Transverse colon (tissue), 4 donors: ENCODE measurements around a stretch of chr10.

DNA sequence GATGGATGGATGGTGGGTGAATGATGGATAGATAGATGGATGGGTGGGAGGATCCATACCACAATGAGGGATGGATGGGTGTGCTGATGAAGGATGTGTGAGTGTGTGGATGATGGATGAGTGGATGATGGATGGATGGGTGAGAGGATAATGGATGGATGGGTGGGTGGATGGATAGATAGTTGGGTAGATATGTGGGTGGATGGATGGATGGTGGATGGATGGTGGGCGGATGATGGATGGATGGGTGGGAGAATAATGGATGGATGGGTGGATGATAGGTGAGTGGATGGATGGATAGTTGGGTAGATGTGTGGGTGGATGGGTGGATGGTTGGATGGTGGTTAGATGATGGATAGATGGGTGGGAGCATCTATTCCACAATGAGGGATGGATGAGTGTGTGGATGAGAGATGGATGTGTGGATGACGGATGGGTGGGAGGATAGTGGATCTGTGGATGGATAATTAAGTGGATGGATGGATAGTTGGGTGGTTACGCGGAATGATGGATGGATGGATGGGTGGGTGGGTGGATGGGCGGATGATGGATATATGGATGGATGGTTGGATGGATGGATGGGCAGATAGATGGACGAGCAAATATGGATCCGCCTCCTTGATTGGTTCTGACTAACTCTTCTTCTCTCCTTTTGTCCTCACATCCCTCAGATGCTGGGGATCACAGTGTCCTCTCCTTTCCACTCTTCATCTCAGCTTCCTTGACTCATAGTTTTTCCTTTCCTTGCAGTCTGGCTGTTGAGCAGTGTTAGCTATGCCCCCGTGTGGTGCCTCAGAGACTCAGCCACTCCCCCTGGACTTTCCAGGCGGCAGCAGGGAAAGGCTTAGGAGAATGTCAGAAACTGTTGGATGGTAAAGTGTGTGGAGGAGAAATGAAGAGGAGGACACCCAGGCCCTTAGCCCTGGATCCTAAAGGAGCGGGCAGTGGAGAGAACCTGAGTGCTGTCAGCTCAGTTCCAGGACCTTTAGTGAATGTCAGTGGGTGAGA is 267.2 kb downstream of the CELF2 start:
- PRO-cap, result no peak
- RAMPAGE, long total RNA, 4 experiments, result no peak in any of the 4 experiments

- PRO-cap, result no peak
- RAMPAGE, long total RNA, 4 experiments, result no peak in any of the 4 experiments
These were observed 291.8 kb downstream of the USP6NL start for GRCh38 chr10:11319664-11320061.

DNA sequence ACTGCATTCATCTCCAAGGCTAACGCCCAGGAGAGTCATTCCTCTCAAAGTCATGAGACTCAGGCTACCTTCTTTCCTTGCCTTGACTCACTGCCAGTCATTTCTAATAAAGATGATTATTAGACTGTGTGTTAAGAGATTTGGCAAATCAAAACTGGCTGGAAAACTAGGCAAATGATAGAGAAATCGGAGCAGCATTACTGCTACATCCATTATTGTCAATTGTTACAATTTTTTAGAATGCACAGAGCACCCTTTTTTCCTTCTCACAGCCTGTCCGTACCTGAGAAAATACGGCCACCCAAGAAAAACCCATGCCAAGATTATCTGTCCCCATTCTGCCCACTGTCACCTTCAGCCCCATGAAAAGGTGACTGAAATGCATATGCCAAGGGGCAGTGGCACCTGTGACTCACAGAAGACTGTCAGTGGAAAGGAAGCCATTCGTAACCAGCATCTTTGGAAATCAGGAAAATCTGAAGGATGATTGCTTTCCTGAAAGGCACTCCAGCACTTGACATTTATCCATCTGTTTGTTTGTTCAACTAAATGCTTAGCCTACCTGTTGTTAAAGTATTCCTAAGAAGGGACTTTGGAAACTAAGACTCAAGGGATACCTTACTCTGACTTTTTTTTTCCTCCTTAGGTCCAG is 286.1 kb downstream of the USP6NL start:
- PRO-cap, result no peak
- RAMPAGE, long total RNA, 4 experiments, result no peak in any of the 4 experiments

DNA sequence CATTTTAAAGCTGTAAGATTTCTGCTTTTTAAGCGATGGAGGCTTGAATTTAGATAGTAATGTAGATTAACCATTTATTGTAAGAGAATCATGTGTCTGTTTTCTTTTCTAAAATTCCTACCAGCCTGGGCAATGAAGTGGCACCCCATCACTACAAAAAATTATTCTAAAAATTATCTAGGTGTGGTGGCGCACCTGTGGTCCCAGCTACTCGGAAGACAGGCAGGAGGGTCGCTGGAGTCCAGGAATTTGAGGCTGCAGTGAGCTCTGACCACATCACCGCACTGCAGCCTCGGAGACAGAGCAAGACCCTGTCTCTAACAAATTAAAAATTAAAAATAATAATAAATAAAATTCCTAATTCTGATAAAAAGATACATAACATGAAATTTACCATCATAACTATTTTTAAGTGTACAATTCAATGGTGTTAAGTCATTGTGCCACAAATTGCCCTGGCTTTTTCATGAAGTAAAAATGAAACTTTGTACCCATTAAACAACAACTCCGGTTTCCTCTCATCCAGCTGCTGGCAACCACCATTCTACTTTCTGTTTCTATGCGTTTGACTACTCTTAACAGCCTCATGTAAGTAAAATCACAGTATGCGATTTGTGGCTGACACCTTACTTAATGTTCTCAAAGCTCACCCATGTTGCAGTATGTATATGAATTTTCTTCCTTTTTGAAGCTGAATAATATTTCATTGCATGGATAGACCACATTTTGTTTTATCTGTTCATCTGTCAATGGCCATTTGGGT is 20.6 kb upstream of the USP6NL start:
- PRO-cap, result unidirectional peak, plus-strand start at position 603 of the sequence
- RAMPAGE, long total RNA, 4 experiments, result no peak in any of the 4 experiments

GRCh38 chr10:11798719-11799310 is 24.3 kb upstream of the PROSER2 start:
- PRO-cap, result no peak
- RAMPAGE, long total RNA, 4 experiments, result no peak in any of the 4 experiments

DNA sequence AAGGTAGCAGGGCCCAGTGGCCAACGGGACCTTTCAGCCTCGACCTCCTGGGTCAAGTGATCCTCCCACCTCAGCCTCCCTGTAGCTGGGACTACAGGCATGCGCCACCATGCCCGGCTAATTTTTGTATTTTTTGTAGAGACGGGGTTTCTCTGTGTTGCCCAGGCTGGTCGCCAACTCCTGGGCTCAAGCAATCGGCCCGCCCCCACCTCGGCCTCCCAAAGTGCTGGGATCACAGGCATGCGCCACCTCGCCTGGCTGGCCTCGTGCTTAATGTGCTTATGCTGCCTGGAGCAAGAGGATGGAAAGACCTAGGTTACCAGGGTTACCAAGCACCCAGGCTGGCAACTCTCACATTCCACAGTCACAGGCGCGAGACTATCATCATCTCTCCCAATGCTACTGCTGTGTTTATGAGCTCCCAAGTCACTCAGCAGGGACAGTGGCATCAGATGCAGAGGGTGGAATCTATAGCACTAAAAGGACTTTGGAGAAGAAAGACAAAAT is 23.8 kb upstream of the PROSER2 start:
- PRO-cap, result no peak
- RAMPAGE, long total RNA, 4 experiments, result no peak in any of the 4 experiments

DNA sequence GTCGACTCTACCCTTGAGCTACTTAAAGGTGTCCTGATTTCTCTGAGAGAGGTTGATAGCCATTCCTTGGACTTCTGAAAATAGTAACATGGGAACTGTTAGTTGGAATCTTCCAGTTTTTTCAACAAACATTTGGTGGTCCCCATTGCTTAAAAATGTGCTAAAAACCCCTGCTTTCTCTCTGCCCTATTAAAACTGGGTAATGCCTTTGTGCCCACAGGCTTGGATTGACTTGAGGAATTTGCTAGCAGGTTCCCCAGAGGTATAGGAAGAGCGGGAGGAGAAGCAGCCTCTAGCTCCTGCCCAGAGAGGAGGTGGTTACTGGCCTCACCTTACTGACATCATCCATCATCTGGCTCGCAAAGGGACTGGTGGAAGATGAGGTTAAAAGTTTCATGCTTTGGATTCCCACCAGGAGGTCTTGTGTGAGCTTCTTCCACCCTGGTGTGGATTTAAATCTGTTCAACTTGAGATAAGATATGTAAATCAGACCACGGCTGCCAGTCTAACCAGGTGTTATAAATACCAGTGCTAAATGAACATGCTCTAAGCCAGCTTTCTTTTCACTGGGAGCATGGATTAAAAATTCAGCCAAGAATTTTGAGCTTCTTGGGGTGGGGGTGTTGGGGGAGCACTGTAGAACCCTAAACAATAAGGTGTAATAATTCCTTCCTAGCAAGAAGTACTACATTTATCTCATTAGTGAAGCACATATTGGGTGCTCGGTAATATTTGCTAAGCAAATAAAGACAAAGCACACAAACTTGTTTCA is 7.6 kb downstream of the PROSER2 start:
- PRO-cap, result no peak
- RAMPAGE, long total RNA, 4 experiments, result no peak in any of the 4 experiments

- PRO-cap, result bidirectional peak, plus-strand start at chr10:11876010, minus-strand start at chr10:11875866
- RAMPAGE, long total RNA, 4 experiments, result no peak in any of the 4 experiments
These were observed 52.9 kb downstream of the PROSER2 start for GRCh38 chr10:11875729-11876747.

DNA sequence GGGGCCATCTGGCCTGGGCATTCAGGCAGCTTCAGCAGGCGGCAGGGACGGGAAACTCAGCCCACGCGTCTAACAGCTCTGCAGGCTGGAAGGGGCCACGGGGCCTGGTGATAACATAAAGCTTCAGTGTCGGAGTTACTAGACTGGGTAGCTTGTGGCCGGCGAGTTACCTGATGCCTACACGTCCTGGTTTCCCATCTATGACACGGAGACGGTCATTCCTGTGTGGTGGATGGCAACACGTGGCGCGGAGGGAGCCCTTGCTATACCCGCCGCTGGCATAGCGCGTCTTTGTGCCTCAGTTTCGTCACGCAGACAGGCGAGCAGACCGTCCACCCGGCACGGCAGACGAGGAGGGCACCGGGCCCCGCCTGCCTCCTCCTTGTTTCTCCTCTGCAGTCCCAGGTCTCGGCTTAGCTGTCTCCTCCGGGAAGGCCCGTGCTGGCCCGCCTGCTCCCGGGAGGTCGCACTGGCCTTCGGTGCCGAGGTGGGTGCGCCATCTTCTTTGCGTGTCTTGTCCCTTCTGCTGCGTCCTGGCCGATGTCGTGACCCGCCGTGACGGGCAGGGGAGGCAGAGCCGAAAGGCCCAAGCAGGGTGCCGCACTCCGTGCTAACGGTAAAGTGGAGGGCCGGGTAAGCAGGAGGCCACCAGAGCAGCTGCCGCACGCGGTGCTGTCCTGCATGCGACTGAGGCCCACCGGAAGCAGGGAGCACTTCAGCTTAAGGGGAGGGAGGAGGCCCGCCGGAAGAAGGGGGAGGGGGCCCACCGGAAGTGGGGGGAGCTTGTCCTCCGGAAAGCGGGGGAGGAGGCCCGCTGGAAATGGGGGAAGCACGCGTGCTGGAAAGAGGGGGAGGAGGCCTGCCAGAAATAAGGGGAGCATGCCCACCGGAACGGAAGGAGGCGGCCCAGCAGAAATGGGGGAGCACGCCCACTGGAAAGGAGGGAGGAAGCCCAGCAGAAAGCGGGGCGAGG is 71.1 kb downstream of the PROSER2 start:
- PRO-cap, result no peak
- RAMPAGE, long total RNA, 4 experiments, result no peak in any of the 4 experiments

DNA sequence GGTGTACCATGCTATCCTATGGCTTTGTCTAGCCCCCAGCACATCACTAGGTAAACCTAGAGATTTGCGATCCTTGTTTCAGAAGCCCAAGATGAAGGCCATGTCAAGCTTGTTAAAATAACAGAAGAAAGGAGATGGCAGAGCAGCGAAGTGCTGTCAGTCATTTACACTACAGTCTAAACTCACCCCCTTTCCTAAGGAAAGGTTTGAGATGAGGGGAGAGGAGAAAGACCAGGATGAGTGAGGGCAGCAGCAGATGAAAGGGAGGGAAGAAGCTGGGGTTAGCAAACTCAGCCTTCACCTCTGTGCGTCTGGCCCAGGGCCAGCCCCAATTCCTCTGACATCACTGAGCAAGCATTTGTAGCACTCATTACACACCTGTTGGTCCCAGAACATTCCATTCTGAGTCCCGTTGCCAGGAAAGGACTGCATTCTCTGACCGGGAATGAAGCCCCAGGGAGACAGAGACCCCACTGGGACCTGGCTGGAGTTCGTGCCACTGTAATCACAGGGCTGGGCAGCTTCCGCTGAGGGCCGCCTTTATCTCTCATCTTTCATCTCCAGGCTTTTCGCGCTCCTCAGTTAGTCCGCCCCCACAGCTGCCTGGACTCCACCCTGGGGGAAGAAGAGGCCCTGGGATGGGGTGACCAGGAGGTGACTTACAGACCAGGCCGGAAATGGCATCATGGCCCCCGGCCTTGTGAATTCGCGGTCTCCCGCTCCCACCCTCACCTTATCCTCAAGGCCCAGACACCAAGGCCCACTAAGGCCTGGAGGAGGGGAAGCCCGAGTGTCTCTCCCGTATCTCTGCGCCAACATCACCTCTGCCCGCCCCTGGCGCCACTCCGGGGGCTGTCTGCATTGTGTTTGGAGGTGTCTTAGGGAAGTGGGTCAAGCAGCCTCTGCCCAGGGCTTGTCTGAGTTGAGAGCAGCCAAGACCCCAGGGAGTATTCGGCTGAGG is 75.2 kb downstream of the PROSER2 start:
- PRO-cap, result no peak
- RAMPAGE, long total RNA, 4 experiments, result no peak in any of the 4 experiments

- PRO-cap, result no peak
- RAMPAGE, long total RNA, 4 experiments, result no peak in any of the 4 experiments
These were observed 54.3 kb downstream of the CDC123 start for GRCh38 chr10:12250142-12250809.

DNA sequence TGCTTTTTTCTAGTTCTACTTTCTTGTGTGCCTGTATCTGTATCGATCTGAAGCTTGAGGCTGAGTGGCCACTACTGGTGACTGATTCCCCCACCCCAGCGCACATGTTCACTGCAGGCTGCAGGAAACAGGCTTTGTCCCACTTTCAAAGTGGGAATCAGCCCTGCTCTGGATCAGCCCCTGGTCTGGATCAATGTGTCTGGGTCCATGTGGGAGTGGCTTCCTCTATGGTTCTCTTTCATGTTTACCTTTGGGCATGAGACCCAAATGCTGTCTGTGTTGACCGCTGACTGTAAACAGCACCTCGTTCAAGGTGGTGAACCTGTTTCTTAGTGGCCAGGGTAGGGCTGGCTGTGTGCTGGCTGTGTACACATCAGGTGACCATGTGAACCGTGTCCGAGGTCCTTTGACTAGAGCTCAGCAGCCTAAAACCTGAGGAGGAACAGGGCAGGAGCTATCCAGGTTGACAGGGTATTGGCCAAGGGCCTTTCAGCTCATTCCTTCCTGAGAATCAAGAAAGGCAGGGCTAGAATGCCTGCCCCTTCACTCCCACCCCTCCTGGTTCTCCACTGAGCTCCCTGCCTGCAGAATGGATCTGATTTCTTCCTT is 121.8 kb downstream of the CAMK1D start:
- PRO-cap, result unidirectional peak, plus-strand start at position 435 of the sequence
- RAMPAGE, long total RNA, 4 experiments, result no peak in any of the 4 experiments

DNA sequence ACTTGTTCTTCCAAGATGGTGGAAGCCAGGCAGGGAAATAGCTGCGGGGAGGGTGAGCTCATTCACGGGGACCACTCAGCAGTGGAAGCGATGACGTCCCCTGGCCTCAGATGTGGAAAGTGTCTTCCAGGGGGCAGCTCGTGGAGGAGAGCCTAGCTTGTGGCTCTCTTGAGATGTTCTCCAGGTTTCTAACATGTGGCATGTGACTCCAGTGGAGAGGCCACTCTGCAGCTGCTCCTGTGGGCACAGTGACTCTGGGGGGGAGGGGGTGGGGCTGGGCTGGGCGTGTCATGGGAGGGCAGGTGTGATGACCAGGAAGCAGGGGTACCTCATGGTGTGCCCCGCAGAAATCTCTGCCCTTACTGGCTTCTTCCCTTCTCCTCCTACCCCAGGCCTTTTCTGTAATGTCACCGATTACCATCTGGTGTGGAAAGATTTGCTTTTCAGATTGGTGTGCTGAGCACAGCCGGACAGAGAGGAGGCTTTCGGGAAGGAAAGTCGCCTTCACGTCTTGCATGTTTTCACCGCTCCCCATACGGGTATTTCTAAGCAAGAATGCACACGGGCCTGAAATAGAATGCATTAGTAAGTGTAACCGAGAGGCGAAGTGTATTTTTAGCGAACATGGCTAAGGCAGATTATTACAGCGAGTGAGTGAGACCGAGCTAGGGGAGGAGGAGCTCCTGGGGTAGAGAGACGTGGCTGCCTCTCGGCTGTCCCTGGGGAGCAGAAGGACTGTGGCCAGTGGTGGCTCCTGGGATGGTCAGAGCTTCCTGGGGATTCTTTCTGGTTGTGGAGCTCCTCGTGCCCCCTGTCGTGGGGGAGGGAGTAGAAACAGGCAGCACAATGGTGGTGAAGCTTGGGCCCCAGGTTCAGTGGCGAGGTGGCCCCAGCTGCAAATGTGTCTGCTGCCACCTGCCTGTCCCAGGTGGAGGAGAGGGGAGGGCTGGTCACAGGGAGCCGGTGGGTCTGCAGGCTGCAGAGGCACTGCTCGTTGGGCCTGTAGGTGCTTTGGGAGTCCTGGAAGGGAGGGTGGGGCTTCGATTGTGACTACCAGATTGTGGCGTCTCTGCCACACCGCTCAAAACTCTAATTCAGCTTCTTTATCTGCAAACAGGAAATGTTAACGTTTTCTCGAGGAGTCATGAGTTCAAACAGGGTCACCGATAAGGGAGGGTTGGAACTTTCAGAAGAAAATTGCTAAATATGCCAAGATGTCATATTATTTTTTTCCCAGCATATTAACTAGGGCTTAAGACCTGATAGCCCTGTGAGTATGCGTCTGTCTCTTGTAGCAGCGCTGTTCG is 135.7 kb downstream of the CAMK1D start:
- PRO-cap, result no peak
- RAMPAGE, long total RNA, 4 experiments, result no peak in any of the 4 experiments

GRCh38 chr10:12529689-12530596 is 180.6 kb downstream of the CAMK1D start:
- PRO-cap, result no peak
- RAMPAGE, long total RNA, 4 experiments, result no peak in any of the 4 experiments

GRCh38 chr10:12700647-12701036 is 300.9 kb downstream of the CCDC3 start:
- PRO-cap, result no peak
- RAMPAGE, long total RNA, 4 experiments, result no peak in any of the 4 experiments

DNA sequence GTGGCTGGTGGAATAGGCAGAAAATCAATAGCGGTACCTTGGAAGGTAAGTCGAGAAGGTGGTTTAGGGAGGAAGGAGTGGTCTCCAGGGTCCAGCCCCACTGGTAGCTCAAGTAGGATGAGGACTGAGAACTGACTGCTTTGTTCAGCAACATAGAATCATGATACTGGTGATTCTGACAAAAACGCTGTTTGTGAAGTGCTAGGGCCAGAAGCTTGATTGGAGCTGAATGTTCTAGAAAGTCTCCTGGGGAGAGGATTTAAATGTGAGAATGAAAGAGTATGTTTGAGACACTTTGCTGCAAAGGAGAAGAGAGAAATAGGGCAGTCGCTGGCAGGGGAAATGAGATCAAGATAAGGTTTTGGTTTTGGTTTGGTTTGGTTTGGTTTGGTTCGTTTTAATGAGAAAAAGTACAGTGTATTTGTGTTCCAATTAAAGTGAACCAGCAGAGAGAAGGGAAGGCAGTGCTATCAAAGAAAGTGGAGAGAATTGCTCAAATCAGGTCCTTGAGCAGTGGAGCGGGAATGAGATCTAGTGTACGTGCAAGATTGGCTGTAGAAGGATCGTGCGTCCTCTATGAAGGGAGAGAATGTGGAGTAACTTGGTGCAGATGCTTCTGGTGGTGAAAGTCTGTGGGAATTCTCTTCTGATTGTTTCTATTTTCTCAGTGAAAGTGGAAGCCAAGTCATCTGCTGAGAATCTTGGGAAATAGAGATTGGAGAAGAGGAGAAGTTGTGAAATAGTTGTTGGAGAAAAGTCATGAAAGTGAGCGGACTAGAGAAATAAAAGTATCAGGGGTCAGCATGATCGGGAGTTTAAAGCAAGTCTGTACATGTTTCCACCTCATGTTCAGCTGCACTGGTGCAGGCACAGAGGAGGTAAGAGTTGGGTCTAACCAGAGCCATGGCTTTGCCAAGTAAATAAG is 270.6 kb downstream of the CCDC3 start:
- PRO-cap, result no peak
- RAMPAGE, long total RNA, 4 experiments, result start-site peak on the plus strand in 1 of 4 experiments, centred at position 211 of the sequence, 18 reads per replicate

DNA sequence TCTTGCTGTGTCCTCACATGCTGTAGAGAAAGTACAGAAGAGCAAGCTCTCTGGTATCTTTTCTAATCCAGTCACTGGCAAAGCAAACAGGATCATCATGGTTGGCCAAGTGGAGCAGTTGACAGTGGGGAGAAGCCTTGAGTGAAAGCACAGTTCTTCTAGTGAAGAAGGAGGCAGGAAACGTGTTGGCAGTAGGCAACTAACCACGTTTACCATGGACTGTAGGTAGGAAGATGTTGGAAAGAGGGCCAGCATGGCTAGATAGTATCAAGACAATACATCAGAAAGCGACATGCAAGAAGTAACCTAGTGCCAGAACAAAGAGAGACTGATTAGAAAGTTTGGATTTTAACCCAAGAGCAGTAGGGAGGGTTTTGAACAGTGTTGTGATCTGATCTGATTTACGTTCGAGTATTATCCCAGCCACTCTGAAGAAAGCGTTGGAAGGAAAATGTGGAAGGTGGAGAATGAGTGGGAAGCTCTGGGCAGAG is 207.8 kb downstream of the CCDC3 start:
- PRO-cap, result no peak
- RAMPAGE, long total RNA, 4 experiments, result start-site peak on the plus strand in 1 of 4 experiments, centred at position 369 of the sequence, 6 reads per replicate

DNA sequence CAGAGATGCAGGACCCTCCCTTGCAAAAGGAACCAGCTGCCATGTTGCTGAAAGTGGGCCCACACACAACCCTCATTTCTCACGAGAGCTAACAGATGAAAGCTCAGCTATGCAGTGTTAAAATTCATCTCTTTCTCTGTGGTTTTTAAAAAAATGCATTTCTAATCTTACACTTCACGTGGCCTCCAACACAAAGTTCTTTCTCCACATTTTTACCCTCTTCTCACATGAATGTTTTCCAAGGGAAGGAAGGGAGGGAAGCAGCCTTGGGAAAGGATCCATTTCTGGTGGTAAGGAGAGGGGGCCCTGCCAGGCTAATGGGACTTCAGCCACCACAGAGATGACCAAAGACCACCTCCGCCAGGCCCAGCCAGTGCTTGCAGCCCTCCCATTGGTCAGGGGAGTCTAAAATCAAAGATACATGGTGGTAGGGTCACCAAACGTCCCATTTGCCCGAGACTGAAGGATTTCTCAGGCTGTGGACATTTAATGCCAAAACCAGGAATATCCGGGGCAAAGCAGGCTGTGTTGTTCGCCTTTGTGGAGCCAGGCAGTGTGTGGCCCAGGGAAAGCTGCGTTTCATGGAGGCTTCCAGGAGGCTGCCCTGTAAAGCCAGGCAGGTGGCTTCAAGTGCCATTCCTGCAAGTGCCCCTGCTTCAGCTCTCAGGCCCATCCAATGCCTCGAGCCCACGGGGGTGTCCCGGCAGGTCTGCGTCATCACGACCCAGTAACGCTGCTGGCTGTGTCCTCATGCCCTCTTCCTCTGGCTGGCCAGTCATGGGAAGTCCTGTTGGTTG is 171.3 kb downstream of the CCDC3 start:
- PRO-cap, result no peak
- RAMPAGE, long total RNA, 4 experiments, result start-site peak on the plus strand in 2 of 4 experiments, centred at positions 79 to 584 of the sequence, 8 to 21 reads per replicate

DNA sequence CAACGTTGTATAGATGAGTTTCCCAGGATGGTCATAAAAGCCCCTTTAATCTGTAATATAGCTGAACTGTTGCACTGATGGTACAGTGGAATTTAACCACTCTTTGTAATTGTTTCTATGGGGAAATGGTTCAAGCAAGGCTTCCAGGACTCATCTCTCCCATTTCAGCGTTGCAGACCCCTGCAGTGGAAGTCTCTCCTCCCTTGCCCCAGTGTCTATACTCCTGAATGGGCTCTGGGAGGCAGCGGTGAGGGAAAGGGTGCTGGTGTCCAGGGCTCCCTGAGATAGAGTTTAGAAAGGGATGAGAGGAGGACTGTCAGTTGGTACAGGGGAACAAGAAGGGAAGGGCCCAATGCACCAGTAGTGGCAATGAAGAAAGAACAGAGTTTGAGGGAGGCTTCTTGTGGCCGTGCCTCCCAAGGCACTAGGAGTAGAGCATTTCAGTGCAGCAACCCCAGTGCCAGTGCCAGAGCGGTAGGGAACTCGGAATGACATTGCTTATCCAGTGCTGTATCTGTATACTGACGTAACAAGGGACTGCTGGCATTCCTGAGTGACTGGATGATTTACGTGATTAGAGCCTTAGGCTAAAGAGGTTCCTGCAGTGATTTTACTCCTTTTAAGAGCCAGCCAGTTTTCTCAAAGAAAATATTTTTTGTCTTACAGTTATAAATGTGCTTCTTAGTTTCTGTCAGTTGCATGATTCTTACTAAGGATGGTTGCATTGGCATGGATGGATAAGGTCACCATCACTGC is 27.9 kb downstream of the PRPF18 start:
- PRO-cap, result no peak
- RAMPAGE, long total RNA, 4 experiments, result no peak in any of the 4 experiments

- PRO-cap, result no peak
- RAMPAGE, long total RNA, 4 experiments, result start-site peak on the minus strand in 1 of 4 experiments, at chr10:13670411-13670529 at its widest, 6 reads per replicate
These were observed 83.5 kb downstream of the PRPF18 start for GRCh38 chr10:13670085-13670801.